GM12892 (cell line): Measurements from ENCODE around the gene AICDA.

- RRBS = no CpG with 5 or more reads among the region's 17 CpGs
Measured at GRCh38 chr12:7117918-7118889, 9.2 kb upstream of the C1RL start.

- RRBS = no CpG with 5 or more reads among the region's 4 CpGs
Measured at GRCh38 chr12:7136747-7137256, 6.6 kb downstream of the CLSTN3 start.

- RRBS = no CpG with 5 or more reads among the region's 4 CpGs
Measured at GRCh38 chr12:7555537-7556259, 52.1 kb upstream of the CD163 start.

DNA sequence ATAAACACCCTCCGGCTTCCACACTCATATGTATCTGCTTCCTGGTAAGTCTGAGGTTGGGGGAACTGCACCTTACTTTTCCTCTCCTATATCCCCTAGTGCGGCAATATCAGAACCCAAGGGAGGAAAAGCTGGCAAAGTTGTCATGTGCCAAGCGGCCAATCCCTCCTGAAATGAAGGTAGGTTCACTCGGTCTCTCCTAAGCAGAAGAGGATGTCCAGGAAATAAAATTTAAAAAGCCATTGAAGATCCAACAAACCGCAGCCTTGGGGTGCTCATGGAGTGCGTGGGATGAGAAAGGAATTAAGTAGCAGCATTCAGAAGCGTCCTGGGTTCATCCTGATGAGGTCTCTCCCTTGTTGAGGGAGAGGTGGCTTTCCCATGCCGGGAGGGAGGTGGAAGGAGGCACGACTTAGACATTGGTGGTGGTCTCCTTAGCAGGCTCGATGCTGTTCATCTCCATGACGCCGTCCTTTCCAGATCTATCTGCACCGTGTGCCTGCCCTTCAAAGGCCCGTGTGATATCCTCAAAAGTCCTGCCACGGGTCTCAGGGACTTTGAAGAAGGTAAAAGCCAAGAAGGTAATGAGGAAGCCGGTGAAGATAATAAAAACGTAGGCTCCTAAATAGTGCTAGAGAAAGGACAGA is 14.9 kb downstream of the SLC2A3 start:
- RRBS = no CpG with 5 or more reads among the region's 17 CpGs

GRCh38 chr12:7925595-7926360 is 10.2 kb downstream of the SLC2A3 start:
- RRBS = no CpG with 5 or more reads among the region's 8 CpGs

DNA sequence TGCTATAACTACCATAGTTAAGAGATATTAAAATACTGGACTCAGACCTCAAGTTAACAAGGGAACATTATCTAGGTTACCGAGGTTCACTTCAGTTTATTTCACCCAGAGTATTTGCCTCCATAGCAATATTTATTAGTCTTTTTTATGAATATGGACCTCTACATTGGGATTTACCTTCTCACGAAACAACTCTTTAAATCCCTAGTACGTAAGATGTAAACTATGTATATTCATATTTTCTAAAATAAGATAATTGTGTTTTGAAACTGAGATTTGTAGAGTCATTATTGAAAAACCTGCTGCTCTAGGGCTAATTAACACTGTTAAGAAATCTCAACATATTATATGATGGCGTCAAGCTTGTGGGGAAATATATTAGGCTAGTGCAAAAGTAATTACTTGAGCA is 9.1 kb downstream of the SLC2A3 start:
- RRBS = no CpG with 5 or more reads among the region's 4 CpGs

DNA sequence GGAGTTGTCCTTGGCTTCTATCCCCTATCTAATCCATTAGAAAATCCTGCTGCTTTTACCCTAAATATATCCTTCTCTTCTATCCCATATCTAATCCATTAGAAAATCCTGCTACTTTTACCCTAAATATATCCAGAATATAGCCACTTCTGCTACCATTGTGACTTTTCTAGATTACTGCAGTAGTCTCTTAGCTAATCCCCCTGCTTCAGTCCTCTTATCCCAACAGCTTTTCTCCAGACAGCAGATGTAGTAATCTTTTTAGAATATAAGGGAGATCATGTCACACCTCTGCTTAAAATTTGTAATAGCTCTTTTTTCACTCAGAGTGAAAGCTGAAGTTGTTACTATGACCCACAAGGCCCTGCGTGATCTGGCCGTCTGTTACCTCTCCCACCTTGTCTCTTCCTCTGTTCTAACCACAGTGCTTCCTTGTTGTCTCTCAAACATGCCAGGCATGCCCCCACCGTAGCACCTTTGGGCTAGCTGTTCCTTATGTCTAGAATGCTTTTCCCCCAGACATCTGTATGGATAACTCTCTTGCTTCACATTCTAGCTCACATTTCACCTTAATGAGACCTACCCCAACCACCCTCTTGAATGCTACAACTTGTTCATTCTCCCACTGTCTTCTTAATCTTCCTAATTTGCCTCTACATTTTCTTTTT is 6.4 kb downstream of the NECAP1 start:
- RRBS = no CpG with 5 or more reads among the region's 3 CpGs

GRCh38 chr12:8089343-8089552 is 7.2 kb downstream of the NECAP1 start:
- RRBS = no CpG with 5 or more reads among the region's 9 CpGs

DNA sequence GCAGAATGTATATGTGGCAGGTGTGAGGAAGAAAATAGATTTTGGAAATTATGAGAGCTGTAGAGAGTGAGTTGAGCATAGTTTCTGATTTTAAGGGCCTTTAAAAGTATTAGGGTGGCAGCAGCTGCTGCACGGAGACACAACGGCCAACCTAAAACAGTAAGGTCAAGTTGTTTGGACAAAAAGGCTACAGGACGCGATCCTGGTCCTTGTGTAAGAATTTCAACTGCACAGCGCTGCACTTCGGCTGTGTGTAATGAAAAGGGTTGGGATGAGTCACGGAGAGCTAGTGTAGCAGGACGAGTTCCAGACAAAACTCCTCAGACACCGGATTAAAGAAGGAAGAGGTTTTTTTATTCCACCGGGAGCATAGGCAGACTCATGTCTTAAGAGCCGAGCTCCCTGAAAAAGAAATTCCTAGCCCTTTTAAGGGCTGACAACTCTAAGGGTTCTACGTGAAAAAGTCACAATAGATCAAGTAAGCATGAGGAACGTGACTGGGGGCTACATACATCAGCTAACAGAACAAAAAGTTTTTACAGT is 54.7 kb upstream of the FAM90A1 start:
- RRBS = no CpG with 5 or more reads among the region's 13 CpGs

GRCh38 chr12:8534487-8534957 is 6.2 kb downstream of the CLEC4E start:
- RRBS = no CpG with 5 or more reads among the region's 5 CpGs

GRCh38 chr12:8540167-8540702 is 470 bp downstream of the CLEC4E start:
- RRBS = no CpG with 5 or more reads among the region's 3 CpGs

DNA sequence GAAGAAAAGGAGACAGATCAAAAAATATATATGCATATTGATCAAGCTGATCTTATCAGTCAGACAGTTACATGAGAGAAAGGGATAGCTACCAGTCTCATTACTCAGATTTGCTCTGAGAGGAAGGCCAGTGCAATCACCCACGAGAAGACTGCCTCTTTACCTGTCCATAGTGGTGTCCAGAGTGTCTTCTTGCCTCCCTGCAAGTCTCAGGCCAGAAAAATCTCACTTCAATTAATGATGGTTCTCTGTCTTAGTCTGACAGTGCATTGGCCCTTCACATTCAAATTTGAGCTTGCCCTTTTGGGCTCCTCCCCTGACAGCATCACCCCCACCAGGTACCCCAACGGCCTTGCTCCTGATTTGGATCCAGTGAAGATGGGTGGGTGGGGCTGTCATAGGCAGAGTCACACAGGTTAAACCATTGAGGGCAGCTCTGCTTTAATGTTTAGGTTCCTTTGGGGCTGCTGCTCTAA is at the start of gene AICDA:
Gene AICDA, minus strand, starts transcription at position 263 of the 476 bp plus-strand sequence.
- RRBS = no CpG with 5 or more reads among the region's 2 CpGs

- RRBS = no CpG with 5 or more reads among the region's 1 CpG
Measured at GRCh38 chr12:8687699-8688212, 10.0 kb upstream of the RIMKLB start.

GRCh38 chr12:8709297-8710024 is 11.7 kb downstream of the RIMKLB start:
- RRBS = no CpG with 5 or more reads among the region's 6 CpGs

- RRBS = no CpG with 5 or more reads among the region's 10 CpGs
Measured at GRCh38 chr12:8905536-8906012, 8.7 kb upstream of the PHC1 start.

GRCh38 chr12:8987463-8988162 is 1.7 kb upstream of the KLRG1 start:
- RRBS = no CpG with 5 or more reads among the region's 3 CpGs

GRCh38 chr12:9111032-9111992 is 4.4 kb downstream of the A2M start:
- RRBS = no CpG with 5 or more reads among the region's 5 CpGs

- RRBS = no CpG with 5 or more reads among the region's 12 CpGs
Measured at GRCh38 chr12:9169887-9170612, 38.1 kb downstream of the PZP start.

- RRBS = no CpG with 5 or more reads among the region's 13 CpGs
Measured at GRCh38 chr12:9449611-9450124, 158.0 kb downstream of the KLRB1 start.

GRCh38 chr12:9649481-9650027 is 20.0 kb upstream of the CLEC2D start:
- RRBS = no CpG with 5 or more reads among the region's 7 CpGs